Tibial nerve (tissue), 3 donors: Measurements from ENCODE around the gene ARL11.

DNA sequence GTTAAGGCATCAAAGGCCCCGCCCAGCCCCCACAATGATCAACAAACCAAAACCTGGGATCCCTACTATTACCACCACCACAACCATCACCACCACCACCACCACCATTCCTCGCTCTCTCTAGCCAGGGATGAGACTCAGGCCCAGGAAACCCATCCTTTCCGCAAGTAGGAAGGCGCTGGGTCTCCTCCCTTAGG is 296 bp downstream of the CAB39L start:
- PRO-cap, result no peak
- RAMPAGE, long total RNA, 3 experiments, result no peak in any of the 3 experiments

GRCh38 chr13:49584499-49585262 is 677 bp downstream of the RCBTB1 start:
- PRO-cap, result no peak
- RAMPAGE, long total RNA, 3 experiments, result no peak in any of the 3 experiments

DNA sequence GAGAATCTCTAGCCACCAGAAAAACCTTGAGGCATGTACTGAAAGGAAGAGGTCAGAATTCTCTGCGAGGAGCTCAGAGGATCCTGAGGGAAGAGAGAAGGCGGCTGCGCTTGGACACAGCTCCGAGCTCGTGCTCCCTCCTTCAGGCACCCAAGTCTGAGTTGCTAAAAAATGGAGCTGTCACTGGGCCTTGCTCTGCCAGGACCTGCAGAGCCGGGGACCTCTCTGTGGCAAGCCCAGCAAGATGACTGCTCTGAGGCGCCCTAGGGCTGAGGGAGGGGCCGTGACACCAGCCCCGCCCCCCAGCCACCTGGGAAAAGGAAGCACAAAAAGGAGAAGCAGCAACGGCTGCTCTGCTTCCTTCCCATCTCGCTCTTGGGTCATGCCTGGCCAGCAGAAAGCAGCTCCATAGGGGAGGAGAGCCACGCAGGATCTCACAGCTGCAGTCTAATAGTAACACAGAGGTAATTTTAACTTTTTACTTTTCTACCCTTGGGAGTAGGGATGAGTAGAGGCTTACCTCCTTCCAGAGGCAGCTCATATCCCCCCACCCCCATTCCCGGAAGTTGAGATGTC is at the start of gene ARL11:
TSS of gene ARL11 (plus strand) at position 356 of the 576 bp plus-strand sequence.
- PRO-cap, result no peak
- RAMPAGE, long total RNA, 3 experiments, result no peak in any of the 3 experiments

DNA sequence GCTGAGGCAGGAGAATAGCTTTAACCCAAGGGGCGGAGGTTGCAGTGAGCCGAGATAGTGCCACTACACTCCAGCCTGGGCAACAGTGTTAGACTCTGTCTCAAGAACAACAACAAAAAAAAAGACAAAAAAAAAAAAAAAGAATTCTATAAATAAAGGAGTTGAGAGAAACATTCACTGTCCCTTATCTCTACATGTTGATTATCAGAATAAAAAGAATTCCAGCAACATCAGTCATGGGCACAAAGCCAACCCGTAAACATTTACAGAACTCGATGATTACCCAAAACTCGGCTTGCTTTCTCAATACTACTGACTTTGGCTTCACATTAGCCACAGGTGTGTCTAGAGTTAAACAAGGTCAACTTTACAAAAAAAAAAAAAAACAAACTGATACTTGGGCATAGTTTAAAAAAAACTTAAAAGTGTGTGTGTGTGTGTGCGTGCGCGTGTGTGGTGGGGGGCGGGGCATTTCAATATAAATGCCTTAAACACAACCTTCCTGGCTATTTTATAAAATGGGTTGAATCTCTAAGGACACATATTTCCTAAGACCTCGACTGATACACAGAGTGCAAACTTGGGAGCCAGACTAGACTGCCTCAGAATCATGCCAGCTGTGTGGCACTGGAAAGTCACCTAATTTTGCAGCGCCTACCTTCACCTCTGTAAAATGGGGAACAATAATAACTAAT is 1.1 kb downstream of the EBPL start:
- PRO-cap, result no peak
- RAMPAGE, long total RNA, 3 experiments, result no peak in any of the 3 experiments

GRCh38 chr13:49783369-49783795 is 9.1 kb downstream of the KPNA3 start:
- PRO-cap, result no peak
- RAMPAGE, long total RNA, 3 experiments, result no peak in any of the 3 experiments

DNA sequence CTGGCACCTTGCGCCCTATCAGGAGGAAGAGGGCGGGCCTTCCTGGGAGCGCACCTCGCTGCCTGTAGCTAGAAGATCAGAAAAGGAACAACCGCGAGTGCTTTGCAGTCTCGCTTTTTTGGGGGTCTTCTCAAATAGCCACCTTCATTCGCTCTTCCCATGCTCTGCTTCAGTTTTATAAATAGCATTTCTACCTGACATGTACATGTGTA is 534 bp upstream of the KPNA3 start:
- PRO-cap, result bidirectional peak, plus-strand start at position 79 of the sequence, minus-strand start outside the sequence
- RAMPAGE, long total RNA, 3 experiments, result no peak in any of the 3 experiments

DNA sequence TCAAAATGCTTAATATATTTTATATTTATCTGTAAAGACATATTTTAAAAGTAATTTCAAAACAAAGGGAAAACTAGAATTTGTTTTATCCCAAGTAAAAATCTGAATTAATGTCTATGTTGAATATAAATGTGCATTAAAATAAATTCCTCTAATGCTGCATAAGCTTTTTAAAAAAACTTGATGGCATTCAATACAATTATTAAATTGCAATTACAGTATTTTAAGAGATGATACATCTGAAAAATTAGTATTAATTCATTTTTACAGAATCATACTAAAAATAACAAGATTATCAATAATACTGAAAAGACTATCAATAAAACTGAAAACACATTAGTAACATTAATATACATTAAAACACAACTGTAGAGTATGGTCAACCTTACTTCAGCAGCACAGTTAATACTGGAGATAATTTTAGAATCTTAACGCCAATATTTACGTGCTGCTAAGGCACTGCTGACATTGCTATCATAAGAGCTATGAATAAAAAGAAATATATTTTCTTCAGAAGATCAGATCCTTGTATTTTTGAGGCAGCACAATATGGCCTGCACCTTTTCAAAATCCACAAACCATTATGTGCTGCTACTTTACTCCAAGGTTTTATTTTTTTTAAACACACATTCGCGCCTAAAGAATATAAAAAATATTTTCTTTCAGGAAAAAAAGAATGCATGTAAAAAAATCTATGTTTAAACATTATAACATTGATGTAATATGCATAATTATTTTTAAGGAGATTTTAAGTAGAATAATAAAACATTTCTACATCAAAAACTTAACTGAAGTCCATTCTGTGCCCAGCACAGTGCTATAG is 33.6 kb downstream of the KCNRG start:
- PRO-cap, result no peak
- RAMPAGE, long total RNA, 3 experiments, result no peak in any of the 3 experiments

- PRO-cap, result no peak
- RAMPAGE, long total RNA, 3 experiments, result no peak in any of the 3 experiments
Measured at GRCh38 chr13:50119523-50120116, 104.4 kb downstream of the KCNRG start.

GRCh38 chr13:50518758-50519346 is 324.6 kb downstream of the DLEU7 start:
- PRO-cap, result no peak
- RAMPAGE, long total RNA, 3 experiments, result no peak in any of the 3 experiments

DNA sequence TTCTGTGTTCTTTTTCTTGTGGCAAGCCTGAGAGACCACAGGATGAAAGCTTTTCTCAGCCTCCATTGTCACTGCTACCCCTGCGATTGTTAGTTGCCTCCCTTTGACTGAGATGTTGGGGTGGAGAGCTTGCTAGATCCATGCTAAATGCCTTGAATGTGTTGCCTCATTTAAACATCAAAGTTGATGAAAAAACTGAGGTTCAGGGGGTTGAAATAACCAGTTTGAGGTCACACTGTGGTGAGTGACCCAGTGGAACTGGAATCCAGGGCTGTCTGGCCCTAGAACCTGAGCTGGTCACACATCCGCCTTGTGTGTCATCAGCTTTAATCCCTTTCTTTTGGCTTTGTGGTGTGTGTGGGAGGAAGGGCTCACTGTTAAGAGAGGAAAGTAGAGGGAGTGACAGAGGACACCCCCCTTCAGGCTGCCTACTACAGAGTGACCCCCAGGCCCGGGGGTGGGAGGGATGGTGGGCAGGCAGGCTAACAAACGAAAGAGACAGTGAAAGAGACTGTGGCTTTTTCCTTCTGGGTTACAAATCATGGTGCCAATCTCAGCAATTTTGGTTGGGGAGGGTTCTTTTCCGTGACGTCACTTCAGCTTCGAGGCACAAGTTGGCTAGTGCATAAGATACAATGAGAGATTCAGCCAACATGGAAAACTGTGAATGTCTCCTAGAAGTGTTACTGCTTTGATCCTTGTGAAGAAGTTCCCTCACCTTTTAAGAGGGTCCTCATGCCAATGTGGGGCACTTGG is 165.0 kb downstream of the DLEU7 start:
- PRO-cap, result bidirectional peak, plus-strand start at position 638 of the sequence, minus-strand start at position 534 of the sequence
- RAMPAGE, long total RNA, 3 experiments, result no peak in any of the 3 experiments

DNA sequence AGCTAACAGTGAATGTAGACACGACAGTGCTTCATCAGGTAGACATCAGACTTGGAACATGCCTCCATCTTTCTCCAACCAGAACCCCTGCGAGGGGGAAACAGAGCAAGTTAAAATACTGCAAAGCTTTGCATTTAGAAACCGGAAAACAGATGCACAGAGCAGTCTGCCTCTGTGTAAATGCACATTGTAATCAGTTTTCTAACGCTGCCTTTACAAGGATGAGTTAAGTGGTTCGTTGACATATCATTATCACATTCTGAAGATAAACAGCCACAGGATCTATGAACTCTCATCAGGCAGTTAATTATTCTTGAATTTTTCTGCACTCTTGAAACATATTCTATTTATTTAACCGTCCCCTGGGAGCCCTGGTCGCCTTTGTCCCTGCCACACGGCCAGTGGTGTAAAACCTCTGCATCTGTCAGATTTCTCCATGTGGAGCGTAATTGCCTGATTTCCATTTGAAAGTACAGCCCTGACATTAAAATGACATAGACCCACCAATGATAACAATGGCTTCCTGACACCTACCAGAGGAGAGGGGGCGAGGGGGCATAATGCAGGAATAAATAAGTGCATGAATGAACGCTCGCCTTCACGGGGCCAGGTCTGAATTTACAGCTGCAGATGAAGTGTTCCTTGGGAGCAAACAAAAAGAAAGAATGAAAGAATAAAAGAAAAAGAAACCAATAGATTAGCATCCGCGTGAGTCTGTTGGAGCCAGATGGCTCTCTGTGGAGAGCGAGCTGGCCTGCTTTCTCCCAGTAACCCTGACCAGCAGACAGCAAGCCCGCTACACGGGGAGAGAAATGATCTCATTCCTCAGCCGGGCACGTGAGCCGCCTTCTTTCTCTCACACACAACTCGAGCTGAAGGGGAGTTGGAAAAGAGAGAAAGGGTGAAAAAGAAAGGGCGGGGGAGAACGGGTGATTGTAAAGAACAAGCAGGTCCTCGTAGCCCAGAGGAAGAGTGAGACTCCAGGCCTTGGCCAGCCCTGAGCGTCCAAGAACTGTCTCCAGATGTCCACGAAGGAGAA is 81.0 kb downstream of the RNASEH2B start:
- PRO-cap, result bidirectional peak, plus-strand start at position 904 of the sequence, minus-strand start at position 772 of the sequence
- RAMPAGE, long total RNA, 3 experiments, result no peak in any of the 3 experiments

GRCh38 chr13:51419534-51420188 is 33.2 kb downstream of the INTS6 start:
- PRO-cap, result no peak
- RAMPAGE, long total RNA, 3 experiments, result no peak in any of the 3 experiments

GRCh38 chr13:51450838-51451414 is 1.9 kb downstream of the INTS6 start:
- PRO-cap, result unidirectional peak, plus-strand start at chr13:51451267
- RAMPAGE, long total RNA, 3 experiments, result no peak in any of the 3 experiments

- PRO-cap, result no peak
- RAMPAGE, long total RNA, 3 experiments, result no peak in any of the 3 experiments
Measured at GRCh38 chr13:51478476-51479154, 25.8 kb upstream of the INTS6 start.

- PRO-cap, result no peak
- RAMPAGE, long total RNA, 3 experiments, result no peak in any of the 3 experiments
Measured at GRCh38 chr13:51520284-51520976, 63.8 kb upstream of the WDFY2 start.

DNA sequence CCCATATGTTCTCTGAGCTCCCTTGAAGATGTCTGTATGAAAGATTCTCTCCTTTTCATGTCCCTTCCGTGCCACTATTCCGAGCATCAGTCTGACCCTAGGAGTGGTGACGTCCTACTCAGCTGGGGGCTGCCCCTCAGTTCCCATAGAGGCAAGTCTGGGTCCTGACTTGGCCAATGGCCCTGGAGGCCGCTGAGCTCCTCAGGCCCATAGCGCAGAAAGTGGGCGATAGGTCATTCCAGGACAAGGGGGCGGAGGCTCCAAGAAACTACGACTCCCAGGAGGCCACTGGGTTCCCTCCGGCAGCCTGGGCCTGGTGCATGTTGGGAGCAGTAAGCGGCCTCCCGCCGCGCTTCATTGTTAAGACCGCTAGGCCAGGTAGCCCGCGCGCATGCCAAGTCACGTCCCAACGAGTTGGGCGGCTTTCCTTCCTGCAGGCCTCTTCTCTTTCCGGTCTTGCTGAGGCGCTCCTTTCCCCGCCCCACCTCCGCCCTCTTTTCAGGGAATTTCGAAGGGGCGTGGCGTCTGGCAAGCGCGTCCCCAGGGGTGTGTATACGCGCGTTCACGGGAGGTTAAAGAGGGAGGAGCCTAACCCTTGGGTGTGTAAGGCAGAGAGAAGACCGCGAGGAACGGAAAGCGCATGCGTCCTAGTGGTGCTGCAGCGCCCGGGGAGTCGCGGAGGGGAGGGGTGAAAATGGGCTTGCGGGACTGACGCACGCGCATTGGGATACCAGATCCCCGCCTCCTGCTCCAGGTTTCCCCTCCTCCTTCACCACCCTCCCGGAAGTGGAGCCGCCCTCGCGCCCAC is 474 bp upstream of the WDFY2 start:
- PRO-cap, result unidirectional peak, minus-strand start at position 500 of the sequence; bidirectional peak, plus-strand start outside the sequence, minus-strand start at position 631 of the sequence
- RAMPAGE, long total RNA, 3 experiments, result no peak in any of the 3 experiments

DNA sequence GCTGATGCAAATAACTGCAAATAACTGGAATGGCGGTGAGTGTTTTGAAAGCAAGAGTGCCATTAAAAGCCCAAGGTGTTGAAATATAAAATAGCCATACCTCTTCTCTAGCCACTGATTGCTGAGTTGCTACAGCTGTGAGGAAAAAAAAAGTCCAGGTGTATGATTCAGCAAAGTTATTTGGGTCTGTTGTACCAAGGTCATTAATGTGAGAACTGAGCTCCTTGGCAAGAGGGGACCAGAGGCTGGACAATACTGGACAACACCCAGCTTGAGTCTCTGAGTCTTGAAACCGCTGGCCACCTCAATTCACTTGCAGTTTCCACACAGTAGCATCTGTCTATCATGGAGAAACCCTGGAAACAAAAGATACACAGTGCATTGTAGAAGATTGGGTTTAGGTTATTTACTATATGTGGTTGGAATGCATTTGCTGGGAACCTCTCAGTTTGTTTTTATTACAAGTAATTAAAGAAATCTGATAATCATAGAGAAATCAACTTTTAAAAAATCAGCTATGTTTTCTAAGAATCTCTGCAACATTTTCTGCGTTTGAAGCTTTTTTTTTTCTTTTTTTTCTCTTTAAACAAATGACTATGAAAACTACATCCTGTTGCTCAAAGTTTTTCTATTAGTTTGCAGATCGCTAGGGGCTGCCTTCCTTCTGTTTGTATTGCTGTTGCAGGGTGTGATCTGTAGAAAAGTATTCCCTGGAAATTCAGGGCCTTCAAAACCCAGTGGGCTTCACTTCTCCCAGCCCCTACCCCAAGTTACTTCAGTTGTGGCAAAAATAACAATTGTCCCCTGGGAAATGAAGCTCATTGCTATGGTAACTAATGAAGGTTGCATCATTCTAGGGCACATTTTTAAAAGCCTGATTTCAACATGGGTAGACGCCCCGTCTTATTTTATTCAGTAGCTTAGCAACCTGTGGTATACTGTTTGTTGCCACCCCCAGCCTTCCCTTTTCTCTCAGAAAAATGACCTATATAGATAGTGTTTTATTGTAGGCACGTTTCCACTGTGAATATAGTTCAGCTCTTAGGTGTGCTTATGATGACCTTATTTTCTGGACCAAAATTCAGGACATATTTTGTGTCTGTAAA is 60.7 kb downstream of the WDFY2 start:
- PRO-cap, result no peak
- RAMPAGE, long total RNA, 3 experiments, result no peak in any of the 3 experiments

- PRO-cap, result no peak
- RAMPAGE, long total RNA, 3 experiments, result no peak in any of the 3 experiments
Measured at GRCh38 chr13:51721277-51722083, 82.5 kb downstream of the DHRS12 start.

GRCh38 chr13:51752656-51753360 is 51.2 kb downstream of the DHRS12 start:
- PRO-cap, result no peak
- RAMPAGE, long total RNA, 3 experiments, result no peak in any of the 3 experiments

GRCh38 chr13:51770997-51772406 is 32.5 kb downstream of the DHRS12 start:
- PRO-cap, result no peak
- RAMPAGE, long total RNA, 3 experiments, result no peak in any of the 3 experiments